Psoas muscle (tissue), 2 donors: ENCODE measurements around a stretch of chr4.

DNA sequence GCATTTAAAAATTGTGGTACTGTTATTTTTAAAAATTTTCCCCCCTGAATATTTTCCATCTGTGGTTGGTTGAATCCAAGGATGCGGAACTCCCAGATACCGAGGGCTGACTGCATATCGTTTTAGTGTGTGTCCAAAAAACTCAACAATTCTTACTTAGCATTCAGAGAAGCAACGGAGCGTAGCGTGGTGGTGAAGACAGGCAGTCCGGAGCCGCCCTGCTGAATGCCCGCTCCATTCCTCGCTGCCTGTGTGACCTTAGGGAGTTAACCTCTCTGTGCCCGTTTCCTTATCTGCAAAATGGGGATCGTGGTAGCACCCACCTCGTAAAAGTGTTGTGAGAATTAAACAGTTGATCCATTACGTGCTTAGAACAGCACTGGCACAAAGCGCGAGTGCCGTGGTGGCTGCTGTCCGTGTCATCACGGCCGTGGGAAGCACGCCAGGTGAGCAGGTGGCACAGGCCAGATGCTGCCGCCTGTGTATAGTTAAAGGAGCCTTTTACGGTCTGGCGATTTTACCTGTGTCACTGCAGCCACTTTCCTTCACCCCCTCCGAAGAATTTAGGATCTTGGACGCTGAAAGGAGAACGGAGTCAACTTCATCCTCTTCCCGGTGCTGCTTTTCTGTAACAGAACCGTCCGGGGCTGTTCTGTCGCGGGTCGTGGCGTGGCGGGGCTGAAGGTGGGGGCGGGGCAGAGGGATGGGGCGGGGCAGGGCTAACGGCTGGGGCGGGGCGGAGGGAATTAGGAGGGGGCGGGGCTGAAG is 925 bp downstream of the CCDC110 start:
- PRO-cap, 2 experiments, result peak in 2 of 2 experiments; most common plus-strand start position 467 of the sequence (in 1); most common minus-strand start position 680 of the sequence (in 2)

DNA sequence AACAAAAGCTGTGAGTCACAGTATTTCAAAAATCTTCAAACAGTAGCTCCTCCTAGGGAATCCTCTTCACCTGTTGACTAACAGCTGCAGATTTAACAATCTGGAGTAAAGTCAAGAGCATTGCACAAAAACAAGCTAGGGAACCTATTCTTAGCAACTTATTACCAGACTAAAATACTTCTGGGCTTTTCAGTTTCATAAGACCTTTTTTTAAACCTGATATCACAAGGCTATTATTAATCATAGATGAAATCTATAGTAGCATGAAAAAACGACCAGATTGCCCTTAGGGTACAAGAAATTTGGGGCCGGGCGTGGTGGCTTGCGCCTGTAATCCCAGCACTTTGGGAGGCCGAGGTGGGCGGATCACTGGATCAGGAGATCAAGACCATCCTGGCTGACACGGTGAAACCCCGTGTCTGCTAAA is 8.2 kb upstream of the CCDC110 start:
- PRO-cap, 2 experiments, result peak in 1 of 2 experiments; most common plus-strand start position 278 of the sequence (in 1)

DNA sequence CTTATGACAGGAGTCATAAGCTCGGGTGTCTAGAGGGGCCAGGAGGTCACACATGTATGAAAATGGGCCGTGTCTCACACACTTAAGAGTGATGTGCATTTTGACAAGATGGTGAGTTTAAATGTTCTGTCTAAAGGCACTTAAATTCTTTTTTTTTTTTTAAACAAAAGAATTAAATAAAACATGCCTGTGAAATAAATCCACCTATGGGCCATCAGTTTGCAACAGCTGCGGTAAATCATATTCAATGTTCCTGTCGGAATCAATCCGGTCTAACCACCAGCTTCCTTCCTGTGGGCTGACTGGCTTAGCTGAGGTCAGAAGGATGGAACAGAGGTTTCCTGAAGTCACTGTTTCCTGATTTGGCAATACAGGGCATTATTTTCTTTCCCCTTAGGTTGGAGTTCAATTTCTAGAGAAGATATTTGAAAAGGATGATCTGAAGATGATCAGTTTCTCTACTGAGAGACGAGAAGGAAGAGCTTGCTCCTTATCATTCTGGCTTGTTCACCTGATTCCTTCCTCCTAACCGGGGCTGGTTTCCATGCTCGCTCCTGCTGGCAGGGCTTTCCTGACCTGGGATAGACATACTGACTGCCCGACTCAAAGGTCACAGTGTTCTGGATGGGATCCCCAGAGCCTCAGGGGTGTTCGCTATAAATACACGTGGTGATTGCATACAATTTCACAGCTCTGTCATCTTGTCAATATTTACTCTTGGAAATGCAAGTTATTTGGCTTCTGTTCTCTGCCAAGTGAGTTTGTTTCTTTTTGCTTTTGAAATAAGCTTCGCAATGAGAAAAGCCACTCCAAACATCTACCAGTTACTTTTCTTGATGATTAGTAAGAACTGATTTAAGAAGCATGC is 21.7 kb downstream of the PDLIM3 start:
- PRO-cap, 2 experiments, result no peak in any of the 2 experiments

GRCh38 chr4:185539685-185540074 is 4.4 kb upstream of the PDLIM3 start:
- PRO-cap, 2 experiments, result no peak in any of the 2 experiments

GRCh38 chr4:185542928-185543347 is 7.6 kb upstream of the PDLIM3 start:
- PRO-cap, 2 experiments, result no peak in any of the 2 experiments

- PRO-cap, 2 experiments, result no peak in any of the 2 experiments
Measured at GRCh38 chr4:185711803-185712930, 99.8 kb downstream of the SORBS2 start.

GRCh38 chr4:185716952-185717338 is 95.0 kb downstream of the SORBS2 start:
- PRO-cap, 2 experiments, result no peak in any of the 2 experiments

DNA sequence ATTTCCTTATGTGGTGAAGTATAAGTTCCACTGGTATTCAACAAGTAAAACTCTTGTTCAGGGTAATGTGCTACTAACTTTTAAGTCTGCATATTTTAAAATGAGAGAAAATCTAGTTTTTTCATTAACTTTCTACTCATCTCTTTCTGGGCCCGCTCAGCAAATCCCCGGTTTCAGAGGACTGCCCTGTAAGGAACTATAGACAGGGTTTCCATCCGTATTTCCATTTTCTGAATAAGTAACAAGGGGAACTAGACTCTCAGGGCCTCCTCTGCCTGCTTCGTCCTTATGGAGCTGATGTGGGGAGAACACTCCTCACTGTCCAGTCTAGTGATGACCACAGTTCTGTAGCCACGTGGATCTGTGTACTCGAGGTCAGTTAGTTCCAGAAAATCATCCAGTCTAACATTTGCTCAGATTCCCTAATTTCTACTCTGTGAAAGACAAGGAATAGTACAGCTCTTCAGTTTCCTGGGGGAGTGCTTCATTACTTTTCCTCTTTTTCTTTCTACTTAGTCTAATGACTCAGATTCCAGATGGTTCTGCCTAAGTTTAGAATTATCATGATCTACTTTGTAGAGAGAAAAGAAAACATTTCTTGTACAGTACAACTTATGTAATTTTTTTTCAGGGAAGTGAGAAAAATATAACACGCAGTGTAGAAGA is 82.7 kb downstream of the SORBS2 start:
- PRO-cap, 2 experiments, result no peak in any of the 2 experiments

DNA sequence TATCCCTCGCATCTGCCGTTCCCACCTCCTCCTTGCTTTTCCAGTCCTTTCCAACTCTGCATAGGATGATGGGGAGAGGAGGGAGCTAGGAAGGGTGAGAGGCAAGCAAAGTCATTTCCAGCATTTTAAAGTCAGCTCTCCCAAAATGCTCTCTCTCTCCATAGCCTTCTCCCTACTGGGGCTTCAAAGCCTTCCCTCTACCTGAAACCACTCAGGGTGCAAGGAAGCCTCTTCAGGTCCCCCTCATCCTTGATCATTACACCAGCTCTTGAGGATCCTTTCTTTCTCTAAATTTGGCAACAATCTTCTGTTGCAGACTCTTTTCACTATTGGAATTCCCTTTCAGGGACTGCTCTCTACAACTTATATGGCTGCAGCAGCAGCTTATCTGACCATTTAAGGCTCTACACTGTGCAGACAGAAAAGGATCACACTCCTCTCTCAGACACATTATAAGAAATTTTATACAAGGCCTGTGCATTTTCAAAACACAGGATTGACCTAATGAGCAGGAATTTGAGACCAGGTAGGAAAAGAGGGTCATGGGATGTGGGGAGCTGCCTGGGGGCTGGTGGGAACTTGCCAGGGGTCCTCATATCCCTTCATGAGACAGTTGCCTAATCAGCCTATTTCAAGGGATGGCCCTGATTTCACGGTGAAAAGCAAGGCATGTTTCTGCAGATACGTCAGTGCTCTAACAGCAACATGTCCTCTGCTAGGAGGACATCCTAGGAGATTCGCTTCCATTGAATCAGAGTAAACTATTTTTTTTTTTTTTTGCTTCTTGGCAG is 77.2 kb downstream of the SORBS2 start:
- PRO-cap, 2 experiments, result no peak in any of the 2 experiments

DNA sequence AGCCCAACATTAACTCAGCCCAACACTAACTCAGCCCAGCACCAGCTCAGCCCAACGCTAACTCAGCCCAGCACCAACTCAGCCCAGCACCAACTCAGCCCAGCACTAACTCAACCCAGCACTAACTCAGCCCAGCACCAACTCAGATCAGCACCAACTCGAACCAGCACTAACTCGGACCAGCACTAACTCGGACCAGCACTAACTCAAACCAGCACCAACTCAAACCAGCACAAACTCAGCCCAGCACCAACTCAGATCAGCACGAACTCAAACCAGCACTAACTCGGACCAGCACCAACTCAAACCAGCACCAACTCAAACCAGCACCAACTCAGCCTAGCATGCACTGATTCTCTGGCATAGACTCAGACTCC is 71.3 kb downstream of the SORBS2 start:
- PRO-cap, 2 experiments, result no peak in any of the 2 experiments

- PRO-cap, 2 experiments, result no peak in any of the 2 experiments
Measured at GRCh38 chr4:185925882-185926468, 114.0 kb upstream of the SORBS2 start.

DNA sequence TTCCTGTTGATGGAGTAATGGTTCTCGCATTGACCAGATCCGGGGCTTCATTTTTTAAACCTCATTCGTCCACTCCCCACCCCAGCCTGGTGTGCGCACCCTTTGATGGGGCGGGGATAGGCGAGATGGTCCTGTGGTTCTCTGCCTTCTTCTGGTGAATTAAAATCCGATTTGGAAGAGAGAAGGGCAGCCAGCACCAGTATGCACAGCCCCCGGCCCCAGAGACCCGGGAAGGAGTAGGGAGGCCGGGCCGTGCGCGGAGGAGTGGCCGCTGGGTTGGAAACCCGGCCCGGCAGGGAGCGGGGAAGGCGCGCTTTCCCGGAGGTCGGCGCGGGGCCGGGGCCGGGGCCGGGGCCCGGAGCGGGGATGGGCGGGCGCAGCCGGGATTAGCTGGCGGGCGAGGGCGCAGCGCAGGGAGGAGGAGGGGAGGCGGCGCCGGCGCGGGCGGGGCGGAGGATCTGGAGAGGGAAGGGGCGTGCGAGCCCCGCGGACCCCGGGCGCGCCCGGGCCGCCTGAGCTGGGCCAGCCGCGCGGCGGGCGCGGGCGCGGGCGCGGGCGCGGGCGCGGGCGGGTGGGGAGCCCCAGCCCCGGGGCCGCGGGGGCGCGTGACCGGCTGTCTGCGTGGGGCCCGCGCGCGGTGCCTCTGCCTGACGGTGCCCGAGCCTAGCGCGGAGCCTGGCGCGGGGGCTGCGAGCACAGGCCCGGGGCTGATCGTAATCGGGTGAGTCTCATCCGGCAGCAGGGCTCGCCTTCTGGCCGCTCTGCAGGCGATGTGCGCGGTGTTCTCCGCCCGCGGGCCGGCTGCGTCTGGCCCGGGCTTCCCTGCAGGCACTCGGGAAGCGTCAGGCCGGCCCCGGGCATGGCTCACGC is 46.7 kb upstream of the CYP4V2 start:
- PRO-cap, 2 experiments, result peak in 2 of 2 experiments; most common plus-strand start position 490 of the sequence (in 2); most common minus-strand start position 809 of the sequence (in 2)

DNA sequence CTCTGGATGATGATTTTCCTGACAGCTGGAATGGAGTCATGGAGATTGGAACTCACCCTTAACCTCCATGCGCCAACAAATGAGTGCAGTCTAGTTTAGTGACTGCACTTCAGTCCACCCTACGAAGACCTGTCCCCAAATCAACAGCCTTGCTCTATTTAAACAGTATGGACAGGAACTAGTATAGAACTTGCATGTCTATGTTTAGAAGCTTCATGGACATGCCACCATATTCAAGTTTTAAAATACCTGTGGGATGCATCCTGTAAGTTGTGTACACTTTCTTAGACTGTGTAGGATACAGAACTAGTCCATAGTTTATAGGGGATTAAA is 45.8 kb upstream of the CYP4V2 start:
- PRO-cap, 2 experiments, result no peak in any of the 2 experiments

GRCh38 chr4:186167647-186167957 is 23.8 kb upstream of the CYP4V2 start:
- PRO-cap, 2 experiments, result no peak in any of the 2 experiments

- PRO-cap, 2 experiments, result no peak in any of the 2 experiments
Measured at GRCh38 chr4:186168909-186169379, 22.4 kb upstream of the CYP4V2 start.

DNA sequence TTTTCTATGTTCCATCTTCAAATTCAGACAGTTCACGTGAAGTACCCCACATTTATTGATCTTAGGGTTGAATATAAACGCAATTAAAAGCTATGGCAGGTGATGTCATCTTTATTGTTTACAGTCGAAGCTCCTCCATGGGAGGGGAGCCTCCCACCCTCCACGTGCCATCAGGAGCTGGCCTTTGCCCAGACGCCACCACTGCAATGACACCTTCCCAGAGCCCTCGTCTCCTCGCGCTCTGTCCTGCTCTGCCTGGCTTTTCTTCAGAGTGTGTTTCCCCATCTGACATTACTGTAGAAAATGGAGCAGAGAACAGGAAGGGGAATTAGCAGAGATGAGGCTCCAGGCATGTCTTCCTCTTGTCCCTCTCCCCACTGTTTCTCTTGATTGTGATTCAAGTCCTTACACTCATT is 18.8 kb upstream of the CYP4V2 start:
- PRO-cap, 2 experiments, result no peak in any of the 2 experiments

- PRO-cap, 2 experiments, result no peak in any of the 2 experiments
Measured at GRCh38 chr4:186350548-186350957, 84.6 kb downstream of the F11 start.

DNA sequence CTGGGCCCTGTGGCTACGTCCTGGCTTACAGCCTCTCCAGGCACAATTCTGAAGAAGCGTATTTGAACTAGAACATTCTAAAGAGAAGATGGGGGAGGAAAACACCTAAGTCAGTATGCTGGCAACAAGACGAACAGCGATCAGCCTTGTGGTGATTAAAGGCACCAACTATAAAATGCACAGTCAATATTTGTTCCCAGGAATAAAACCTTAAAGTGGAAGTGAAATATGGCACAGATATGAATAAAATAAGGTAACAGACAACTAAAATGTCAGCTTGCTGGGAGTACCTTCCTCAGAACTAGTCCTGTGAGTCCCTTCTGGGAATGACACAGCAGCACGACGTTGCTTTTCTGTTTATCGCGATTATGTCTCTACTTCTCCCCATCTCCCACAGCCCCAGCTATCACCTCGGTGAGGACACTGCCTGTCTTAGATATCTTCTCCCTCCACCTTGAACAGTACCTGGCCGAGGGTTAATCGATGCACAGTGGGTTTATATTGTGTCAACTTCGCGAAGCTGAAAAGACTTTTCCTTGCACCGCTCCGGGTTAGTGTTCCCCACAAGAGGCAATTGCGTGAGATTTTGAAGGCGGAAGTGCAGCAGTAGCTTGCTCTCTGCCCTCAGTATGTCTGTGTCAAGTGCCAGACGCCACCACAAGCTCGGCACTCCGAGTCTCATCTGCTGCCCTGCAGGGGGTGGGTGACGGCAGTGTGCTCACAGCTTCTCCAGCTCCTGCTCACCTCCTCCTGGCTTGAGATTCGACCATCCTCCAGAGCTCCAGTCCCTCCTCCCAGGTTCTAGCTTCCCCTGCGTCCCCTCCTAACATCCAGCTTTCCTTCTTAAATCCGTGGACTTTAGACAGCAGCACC is 17.4 kb downstream of the MTNR1A start:
- PRO-cap, 2 experiments, result no peak in any of the 2 experiments

DNA sequence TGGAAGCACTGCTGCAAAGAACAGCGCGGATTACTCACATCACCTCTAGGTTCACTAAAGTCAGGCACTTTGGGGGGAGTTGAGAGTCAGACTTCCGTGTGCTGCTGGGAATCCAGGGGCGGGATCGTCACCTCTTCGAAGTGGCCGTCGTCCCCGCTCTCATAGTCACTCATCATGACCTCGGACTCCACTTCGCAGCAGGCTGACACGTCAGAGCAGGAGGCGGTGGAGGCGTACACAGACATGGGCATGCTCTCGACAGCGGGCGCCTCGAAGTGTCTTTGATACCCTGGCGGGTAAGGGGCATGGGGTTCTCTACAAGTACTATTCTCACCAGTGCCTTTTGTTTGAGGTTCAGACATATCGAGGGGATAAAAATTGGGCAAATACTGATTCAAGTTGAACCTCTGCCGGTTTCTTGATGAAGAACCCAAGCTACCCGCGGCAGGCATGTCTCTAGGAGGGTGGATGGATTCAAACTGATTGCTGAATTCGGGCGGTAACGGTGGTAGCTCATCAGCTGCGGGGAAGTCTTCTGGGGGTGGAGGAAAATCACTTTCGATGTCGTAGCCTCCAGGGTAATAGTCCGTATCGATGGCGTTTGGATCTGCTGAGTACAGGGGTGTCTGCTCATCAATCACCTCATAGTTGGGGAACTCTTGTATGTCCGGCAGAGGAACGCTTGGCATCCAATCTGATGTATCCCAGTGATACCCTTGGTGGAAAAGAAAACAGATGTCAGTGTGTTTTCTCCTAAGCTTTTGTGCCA is 33.3 kb upstream of the MTNR1A start:
- PRO-cap, 2 experiments, result no peak in any of the 2 experiments

DNA sequence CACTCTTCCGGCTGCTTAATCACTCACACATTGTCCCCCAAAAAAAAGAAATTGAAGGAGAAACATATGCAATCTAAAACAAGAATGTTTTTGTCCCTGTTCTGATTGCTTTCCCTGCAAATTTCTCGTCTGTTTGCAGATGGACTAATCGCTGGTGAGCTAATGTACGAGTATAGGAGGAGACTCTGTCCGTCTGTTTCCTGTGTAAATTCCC is 37.7 kb upstream of the MTNR1A start:
- PRO-cap, 2 experiments, result no peak in any of the 2 experiments